LHCN-M2 (cell line): ENCODE measurements around a stretch of chr13.

DNA sequence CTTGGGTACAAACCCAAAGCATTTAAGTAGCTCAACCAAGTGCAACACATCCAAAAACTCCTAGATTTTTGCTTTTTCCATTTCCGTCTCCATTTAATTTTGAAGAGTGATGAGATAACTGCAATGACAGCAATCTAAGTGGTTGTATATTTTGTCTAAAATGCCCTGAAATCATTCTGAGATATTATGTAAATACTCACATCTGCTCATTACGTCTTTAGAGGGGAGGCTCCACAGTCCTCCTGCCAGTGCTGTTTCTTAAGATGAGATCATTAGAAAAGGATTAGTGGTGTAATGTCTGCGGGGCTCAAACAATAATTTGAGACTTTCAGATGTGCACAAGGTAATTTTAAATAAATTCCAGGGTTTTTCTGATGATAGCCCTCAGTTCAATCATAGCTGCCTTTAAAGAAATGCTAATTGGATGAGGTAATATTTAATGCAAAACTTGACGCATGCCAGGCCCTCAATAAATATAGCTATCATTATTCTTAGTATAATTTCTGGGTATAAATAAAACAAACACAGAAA is 437.9 kb downstream of the FOXO1 start:
- RAMPAGE, long total RNA, result no peak

DNA sequence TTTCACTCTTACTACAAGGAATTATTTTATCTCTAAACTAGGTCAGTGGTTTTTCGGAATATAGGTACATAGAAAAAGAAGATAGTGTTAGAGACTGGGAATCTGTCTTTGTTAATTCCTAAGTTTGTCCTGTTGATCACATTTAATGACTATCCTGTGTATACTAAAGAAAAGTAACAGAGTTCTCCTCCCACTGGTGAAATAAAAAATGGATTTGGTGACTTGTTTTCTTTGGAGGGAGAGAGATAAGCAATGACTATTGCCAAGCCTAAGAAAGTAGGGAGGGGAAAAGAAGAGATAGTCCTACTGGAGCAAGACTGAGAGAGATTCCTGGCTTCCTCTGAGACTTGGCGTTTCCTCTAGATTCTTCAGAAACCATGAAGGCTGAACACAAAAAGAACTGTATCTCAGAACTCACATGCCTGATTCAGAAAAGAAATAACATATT is 406.6 kb downstream of the FOXO1 start:
- RAMPAGE, long total RNA, result no peak

DNA sequence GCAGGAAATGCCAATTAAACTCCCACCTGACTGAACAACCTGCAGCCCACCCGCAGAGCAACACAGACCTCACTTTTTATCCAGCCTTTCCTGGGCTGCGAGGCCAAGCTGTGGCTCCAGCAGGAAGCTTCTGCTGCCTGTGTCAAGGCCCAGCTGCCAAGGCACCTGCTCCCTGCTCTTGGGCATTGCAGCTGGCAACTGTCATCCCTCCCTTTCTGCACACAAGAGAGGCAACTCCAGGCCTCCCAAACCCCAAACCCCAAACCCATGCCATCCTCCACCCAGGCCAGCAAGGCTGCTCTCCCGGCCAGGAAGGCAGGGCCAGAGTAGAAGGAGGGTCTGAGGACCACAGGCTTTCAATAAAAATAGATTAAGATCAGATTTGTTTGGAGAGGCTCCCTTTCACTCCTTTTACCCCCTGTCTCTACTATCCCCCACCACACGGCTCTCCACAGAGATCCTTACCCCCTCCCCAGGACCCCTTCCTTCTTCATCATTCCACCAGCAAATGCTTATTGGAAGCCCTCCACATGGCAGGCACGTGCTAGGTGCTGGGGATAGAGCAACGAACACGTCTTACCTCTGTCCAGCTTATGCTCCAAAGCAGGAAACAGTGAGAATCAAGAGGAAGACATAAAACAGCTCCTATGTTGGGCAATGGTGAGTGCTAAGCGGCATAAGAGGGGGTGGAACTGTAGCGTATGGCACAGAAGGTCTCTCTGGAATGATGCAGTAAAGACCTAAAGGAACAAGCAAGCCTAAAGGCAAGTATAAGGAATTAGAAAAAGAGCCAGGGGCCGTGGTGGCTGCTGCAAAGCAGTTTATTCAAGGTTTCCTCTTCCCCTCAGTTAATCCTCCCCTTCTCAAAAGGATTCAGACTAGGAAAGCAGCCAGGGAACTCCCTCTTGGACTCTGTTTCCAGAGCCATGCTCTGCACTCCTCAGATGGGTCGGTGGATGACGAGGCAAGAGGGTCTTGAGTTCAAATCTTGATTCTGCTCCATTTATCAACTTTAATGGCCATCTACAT is 289.7 kb downstream of the FOXO1 start:
- RAMPAGE, long total RNA, result no peak

- RAMPAGE, long total RNA, result no peak
Observed at GRCh38 chr13:40402237-40402775, 264.1 kb downstream of the FOXO1 start.

- RAMPAGE, long total RNA, result no peak
Observed at GRCh38 chr13:40558629-40559222, 107.7 kb downstream of the FOXO1 start.

DNA sequence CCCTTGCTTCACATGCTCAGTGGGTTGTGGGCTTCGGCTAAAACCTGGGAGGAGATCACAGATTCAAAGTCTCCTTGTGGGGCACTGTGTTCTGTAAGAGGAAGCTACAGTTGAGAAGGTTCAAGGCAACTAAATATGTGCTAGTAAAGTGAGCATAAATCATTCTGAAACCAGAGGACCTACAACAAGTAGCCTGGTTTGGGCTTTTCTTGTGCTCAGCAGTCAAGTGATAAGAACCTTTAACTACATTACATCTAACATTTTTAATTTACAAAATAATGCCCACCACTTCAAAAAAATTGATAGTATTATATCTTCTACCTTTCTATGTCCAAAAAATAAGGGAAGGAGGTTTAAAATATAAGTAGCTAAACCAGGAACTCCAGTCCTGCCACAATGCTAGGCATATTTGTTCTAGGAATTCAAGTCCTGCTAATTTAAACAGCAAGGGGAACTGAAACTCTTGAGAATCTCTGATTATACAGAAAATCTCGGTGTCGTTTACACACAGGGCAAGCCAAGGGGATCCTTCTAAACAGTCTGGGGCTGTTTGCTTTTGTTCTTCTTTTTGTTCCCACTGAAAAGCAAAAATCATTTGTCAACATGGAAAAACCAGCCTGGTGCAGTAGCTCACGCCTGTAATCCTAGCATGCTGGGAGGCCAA is 36.5 kb downstream of the FOXO1 start:
- RAMPAGE, long total RNA, result no peak

GRCh38 chr13:40662931-40663783 is 3.3 kb downstream of the FOXO1 start:
- RAMPAGE, long total RNA, result no peak

DNA sequence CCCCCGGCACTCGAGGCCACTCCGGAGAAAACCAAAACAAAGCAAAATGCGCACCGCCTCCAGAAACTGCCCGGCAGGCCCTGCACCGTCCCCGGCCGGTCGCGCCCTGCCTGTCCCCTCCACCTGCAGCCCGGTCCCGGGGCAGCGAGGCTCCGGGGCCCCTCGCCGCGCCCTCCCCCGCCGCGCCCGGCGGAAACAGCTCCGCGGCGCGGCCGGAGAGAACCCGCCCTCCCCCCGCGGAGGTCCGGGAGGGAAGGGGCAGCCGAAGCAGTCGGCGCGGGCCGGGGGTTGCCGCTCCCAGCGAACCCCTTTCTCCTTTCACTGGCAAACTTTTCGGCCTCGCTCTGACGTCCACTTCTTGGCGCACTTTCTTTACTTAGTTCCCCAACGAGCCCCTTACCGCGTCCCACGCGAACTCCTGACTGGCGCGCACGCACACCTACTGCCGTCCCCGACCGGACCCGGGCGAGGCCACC is 1.4 kb downstream of the FOXO1 start:
- RAMPAGE, long total RNA, result no peak

- RAMPAGE, long total RNA, result no peak
Observed at GRCh38 chr13:40666708-40667747, 587 bp upstream of the FOXO1 start.

DNA sequence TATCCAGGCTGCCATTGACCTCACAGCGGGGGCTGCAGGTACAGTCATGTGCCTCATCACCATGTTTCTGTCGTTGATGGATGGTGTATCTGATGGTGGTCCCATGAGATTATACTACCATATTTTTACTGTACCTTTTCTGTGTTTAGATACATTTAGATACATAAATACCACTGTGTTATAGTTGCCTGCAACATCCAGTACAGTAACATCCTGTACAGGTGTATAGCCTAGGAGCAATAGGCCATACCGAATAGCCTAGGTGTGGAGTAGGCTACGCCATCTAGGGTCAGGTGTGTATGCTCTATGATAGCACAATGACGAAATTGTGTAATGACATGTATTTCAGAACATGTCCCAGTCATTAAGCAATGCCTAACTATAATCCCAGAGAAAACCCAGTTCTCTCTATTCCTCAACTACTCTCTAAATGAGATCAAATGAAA is 3.9 kb downstream of the SLC25A15 start:
- RAMPAGE, long total RNA, result no peak

DNA sequence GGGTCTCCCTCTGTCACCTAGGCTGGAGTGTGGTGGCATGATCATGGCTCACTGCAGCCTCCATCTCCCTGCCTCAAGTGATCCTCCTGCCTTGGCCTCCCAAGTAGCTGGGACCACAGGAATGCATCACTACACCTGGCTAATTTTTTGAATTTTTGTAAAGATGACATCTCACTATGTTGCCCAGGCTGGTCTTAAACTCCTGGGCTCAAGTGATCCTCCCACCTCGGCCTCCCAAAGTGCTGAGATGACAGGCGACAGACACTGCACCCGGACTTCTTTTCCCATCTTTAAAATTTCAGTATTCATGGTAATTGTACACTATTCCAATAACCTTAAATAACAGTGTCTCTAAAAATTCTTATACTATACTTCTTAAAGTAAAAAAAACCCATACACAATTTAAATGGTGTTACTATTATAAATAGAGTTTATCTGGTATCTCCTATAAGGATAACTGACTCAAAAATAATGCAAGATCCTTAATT is 89.1 kb downstream of the ELF1 start:
- RAMPAGE, long total RNA, result no peak

DNA sequence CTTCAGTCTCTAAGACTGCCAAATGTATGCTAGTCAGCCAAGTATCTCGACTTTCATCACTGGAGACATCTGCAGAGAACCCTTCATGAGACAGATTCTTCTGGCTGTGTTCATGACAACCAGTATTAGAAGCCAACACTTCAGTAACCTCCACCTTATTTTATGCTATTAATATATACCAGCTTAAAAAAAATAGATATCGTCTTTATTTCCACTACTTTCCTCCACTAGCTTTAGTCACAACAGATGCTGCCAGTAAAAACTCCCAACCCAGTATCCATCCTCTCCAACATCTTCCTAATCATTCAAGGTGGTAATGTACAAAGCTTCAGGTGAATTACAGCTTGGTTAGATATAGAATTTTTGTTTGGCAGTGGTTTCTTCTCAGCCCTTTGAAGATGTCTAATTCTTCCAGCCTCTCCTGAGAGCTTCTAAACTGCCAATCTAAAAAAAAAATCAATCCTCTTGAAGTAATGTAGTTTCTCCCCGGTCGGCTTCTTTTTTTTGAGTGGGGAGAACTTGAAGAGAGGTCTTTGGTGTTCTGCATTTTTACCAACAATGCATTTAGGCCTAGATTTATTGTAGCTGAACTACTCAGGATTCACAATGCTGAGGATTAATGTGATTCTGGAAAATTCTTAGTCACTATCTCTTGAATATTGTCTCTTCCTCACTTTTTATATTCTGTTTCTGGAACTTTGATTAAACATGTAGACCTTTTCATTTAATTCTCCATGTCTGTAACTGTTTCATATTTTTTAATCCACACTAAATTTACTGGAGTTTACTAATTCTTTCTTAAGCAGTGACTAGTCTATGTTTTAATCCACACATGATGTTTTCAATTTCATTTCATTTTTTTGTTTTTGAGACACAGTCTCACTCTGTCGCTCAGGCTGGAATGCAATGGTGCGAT is 73.9 kb downstream of the ELF1 start:
- RAMPAGE, long total RNA, result no peak

DNA sequence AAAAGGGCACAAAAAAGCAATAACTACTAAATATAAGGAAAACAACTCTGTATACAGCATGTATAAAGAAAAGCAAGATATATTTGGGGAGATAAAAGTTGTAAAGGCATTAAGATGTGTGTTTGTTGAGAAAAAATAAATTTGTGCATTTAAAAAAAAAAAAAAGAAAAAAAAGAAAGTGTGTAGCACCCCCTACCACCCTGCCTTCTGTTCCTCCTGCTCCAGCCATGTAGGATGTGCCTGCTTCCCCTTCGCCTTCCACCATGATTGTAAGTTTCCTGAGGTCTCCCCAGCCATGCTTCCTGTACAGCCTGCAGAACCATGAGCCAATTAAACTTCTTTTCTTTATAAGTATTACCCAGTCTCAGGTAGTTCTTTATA is 61.8 kb downstream of the ELF1 start:
- RAMPAGE, long total RNA, result no peak

GRCh38 chr13:40974584-40975419 is 44.3 kb downstream of the ELF1 start:
- RAMPAGE, long total RNA, result no peak

DNA sequence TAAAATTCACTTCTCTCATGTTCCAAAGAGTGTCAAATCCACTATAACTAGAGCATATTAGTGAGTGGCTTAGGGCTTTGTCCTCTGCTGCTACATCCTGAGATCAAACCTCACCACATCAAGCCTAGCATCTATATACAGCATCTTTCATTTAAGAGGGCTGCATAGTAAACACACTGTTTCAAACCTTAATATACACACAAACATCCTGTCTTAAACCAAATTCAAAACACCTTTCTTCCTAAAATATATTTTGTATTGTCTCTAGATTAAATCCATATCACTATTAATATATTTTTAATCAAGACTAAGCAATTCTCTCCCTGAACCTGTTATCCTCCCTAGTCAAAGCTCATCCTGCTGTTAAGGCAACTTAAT is 38.6 kb downstream of the ELF1 start:
- RAMPAGE, long total RNA, result no peak

DNA sequence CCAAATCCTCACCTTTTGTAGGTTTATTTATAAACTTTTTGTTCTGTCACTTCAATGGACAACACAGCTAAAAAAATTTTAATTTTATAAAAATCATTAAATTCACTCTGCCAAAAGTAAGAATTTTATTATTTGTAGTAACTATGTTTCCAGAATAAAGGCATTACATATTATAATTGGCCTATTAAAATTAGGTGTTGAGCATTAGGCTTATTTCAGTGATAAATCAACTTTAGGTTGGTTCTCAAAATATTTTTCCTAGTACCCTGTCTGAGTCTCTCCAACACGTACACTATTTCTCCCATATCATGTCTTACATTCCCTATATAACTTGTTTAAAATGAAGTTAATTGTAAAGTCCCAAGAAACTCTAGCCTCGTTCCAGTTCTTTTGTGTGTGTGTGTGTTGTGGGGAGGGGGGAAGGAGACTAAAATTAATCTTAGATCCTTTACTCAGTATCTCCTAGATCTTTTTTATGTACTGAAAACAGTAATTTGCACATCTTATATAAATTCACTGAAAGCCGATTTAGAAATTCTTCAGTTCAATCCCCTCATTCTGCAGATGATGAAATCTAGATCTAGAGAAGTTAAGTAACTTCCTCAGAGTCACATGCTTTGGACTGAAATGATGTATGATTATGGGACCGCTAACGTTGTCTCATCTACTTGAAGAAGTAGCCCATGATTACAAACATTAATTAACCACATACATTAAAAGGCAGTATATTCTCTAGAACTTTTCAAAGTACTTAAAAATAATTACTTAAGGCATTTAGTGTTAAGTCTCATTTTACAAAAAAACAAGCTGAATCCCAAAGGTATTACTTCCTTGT is 38.0 kb downstream of the ELF1 start:
- RAMPAGE, long total RNA, result no peak

GRCh38 chr13:41018196-41018668 is 884 bp downstream of the ELF1 start:
- RAMPAGE, long total RNA, result no peak

- RAMPAGE, long total RNA, result no peak
Observed at GRCh38 chr13:41034876-41035371, 15.8 kb upstream of the ELF1 start.

DNA sequence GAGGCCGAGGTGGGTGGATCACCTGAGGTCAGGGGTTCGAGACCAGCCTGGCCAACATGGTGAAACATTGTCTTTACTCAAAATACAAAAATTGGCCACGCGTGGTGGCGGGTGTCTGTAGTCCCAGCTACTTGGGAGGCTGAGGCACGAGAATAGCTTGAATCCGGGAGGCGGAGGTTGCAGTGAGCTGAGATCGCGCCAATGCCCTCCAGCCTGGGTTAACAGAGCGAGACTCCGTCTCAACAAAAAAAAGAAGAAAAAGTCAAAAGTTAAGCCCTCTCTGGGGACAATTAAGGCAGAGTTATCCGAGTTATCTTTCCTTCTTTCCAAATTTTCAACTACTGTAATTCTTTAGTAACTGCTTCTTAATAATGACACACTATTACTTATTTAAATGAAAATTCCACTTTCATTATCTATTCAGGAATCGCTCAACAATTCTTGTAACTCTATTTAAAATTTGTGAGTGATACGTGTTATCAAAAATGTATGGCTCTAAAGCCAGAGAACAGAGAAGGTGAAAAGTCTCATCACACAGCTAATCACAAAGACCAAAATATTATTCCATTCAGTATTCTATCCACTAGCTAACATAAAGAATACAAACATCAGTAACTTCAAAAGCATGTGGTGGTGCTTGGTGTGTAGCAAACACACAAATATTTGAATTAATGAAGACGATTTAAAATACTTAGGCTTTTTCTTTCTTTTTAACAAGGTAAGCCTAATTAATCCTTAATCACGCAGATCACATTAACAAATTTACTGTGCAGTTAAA is 2.4 kb upstream of the WBP4 start:
- RAMPAGE, long total RNA, result no peak

GRCh38 chr13:41107170-41108069 is 25.2 kb downstream of the KBTBD6 start:
- RAMPAGE, long total RNA, result no peak